SJCRH30 (cell line): ENCODE data around the gene ESPL1.

DNA sequence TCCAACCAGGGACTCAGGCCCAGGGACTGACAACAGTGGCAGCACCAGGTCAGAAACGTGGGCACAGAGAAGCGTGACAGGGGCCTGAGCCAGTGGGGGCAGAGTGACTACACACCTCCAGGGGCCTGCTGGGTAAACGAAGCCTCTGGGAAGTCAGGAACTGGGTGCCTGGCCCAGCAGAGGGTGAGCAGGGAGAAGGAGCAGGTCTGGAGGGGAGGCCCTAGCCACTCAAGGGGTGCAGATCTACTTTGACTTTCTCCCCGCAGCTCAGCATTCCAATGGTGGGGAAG lies 13.6 kb downstream of the SPRYD3 start:
- RAMPAGE, long total RNA, result no peak

DNA sequence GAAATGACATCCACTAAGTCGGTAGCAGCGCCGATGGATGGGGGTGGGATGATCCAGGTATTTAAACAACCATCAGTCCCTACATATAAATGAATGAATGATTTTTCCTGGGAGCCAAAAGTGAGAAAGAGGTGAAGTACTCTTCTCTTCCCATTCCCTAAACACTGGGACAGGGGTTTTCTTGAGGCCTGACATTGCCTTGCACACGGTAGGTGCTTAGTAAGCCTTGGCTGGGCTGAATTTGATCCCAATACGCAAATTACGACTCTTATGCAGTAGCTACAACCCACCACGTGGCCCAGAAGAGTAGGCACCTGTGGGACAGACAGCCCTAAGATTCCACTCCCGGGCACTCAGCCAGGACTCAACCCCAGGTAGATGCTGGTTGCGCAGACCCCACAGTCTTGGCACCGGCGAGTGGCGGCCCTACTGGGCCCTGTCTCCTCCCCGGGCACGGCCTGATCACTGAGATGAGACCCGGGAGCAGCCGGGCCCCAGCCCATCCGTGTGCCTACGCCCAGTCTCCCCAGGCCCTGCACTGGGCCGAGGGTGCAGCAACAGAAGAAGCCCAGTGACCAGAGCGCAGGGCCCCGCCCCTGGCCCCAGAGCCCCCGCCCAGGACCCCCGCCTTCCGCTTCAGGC lies 449 bp downstream of the SPRYD3 start:
- RAMPAGE, long total RNA, result no peak

DNA sequence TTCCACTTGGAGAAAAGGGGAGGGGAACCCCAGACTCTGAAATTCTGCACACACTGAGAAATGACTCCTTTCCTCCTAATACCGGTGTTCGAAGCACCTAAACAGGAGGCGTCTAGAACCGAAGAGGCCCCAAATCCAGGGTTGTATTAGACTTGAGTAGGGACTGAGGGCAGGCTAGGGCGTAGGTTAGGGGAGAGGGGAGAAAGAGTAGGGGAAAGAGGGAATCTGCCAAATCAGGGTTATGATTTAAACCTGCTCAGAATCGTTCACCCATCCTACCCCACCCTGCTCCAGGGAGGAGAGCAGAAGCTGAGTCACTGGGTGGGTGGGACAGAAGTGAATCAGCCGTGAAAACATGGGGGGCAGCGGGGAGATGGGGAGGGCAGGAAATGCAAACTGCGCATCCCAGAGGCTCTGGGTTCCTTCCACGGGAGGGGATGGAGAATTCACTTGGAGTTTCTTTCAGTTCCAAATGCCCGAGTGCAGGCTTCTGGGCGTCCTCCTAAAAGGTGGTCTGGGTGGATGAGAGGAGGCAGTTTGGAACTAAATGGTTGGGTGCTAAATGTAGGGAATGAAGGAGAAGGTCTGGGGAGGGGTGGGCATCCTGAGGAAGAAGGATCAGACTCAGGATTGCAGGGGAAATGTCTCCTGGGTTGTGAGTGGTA lies 1.1 kb downstream of the IGFBP6 start:
- RAMPAGE, long total RNA, result no peak

DNA sequence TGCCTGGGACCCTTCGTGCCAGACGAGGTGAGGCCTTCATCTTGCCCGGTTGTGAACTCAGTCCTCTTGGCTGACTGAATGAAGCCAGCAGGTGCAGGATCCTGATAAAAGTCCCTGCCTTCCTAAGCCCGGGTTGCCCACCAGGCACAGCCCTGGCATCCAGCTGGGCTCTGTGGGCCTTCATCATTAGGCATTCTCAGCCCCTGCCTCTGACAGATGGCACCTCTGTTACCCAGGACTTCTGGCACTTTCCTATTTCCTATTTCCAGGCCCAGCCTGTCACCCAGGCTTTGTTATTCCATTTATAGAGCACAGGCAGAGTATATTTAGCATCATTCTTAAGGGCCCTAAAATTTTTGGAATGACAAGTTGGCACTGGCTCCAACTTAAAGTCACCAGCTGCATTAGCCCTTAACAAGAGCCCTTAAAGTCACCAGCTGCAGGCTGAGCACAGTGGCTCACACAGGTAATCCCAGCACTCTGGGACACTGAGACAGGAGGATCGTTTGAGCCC lies 12.9 kb downstream of the SOAT2 start:
- RAMPAGE, long total RNA, result no peak

- RAMPAGE, long total RNA, result no peak
Observed at GRCh38 chr12:53159163-53159803, 21.2 kb upstream of the ZNF740 start.

DNA sequence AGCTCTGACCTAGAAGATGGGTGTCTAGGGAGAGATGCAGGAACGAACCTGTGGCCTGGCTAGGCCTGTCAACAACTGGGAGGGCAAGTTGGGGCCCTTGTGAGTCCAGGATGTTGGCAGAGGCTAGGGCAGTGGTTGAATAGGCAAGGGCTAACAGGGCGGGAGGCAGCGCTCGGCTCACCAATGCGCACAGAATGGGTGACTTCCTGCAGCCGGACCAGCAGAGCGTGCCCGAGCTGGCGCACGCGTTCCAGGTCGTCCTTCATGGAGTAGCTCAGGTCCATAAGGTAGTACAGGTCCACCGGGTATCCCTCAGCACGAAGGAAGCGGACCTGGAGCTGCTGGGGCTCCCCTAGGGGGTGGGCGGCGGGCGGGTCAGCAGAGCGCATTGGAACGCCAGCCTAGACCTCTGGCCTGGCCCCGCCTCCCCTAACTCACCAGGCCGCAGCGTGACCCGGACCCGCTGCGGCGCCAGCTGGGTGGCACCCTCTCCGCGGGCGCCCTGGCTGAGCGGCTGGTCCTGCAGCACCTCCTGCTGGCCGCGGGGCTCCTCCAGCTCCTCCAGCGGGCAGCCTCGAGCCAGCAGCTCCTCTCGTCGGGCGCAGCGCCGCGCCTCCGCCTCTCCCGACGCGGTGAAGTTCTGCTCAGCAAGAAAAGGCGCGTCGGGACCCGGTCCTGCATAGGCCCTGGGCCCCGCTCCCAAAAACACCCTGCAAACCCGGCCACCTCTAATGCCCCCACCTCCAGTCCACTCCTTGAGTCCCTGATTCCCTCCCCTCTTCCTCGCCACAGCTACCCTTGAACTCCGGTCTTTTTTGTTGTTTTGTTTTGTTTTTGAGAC lies 9.5 kb downstream of the ITGB7 start:
- RAMPAGE, long total RNA, result no peak

DNA sequence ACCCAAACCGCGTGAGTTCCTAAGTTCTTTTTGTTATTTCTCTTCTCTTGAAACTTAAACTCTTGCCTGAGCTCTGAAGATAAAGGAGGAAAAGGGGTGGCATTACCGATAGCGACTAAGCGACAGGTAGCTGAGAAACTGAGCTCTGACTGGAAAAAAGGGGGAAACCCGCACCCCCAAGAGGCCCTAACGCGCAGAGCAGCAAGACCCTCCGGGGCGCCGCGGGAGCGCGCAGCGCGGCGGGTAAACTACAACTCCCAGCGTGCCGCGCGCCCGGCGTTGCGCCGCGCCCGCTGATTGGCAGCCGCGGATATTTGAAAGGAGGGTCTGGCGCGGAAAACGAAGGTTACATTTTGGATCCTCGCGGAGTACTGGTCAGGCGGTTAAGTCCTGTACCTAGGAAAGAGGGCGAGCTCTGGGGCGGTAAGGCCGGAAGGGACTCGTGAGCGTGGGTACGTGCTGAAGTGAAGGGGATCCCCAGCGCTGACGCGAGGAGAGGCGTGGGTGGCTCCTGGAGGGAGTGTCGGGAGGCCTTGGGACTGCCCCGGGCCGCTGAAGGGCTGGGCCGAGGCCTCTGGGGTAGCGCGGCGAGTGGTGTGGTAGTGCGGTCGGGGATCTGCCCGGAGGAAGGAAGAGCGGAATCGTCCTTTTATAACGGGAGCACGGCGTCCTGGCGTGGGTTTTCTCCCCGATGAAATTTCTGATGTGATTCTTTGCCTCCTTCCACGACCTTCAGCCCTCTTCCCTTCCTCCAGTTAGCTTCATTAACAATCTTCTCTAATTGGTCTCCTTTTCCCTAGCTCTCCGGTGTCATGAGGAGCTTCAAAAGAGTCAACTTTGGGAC lies at the start of gene ESPL1:
TSS of gene ESPL1 (plus strand) at position 345 of the 844 bp plus-strand sequence.
- RAMPAGE, long total RNA, result no peak

DNA sequence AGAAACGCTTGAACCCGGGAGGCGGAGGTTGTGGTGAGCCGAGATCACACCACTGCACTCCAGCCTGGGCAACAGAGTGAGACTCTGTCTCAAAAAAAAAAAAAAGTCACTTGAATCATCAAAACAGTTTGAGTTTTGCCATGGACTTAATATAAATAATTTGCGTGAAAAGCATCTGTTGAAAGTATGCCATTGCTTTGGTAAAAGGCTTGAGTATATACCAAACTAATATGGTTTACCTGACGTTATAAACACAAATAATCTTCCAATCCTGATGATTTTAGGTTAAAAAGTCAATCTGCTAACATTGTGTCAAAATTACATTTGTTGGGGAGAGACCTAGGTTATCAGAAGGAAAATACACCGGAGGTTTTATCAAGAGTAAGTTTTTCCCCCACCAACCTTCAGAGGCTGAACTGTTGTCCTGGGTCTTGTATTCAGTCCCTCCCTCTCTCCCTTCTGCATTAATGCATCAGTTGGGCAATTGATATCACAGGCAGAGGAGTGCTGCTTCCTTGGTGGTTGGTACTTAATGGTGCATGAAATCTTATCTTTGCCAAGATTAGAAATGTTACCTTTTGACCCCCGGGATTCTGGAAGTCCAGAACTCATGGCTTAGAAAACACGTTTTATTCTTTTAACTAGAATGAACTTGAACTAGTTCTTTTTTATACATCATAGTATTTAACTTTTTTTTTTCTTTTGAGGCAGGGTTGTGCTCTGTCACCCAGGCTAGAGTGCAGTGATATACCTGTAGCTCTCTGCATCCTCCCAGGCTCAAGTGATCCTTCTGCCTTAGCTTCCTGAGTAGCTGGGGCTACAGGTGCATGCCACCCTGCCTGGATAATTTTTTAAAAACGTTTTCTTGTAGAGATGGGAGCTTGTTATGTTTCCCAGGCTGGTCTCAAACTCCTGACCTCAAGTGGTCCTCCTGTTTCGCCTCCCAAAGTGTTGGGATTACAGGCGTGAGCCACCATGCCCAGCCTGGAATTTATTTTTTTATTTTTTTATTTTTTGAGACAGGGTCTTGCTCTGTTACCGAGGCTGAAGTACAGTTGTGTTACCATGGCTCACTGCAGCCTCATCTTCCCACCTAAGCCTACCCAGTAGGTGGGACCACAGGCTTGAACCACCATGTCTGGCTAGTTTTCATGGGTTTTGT lies 4.8 kb downstream of the PCBP2 start:
- RAMPAGE, long total RNA, result no peak

DNA sequence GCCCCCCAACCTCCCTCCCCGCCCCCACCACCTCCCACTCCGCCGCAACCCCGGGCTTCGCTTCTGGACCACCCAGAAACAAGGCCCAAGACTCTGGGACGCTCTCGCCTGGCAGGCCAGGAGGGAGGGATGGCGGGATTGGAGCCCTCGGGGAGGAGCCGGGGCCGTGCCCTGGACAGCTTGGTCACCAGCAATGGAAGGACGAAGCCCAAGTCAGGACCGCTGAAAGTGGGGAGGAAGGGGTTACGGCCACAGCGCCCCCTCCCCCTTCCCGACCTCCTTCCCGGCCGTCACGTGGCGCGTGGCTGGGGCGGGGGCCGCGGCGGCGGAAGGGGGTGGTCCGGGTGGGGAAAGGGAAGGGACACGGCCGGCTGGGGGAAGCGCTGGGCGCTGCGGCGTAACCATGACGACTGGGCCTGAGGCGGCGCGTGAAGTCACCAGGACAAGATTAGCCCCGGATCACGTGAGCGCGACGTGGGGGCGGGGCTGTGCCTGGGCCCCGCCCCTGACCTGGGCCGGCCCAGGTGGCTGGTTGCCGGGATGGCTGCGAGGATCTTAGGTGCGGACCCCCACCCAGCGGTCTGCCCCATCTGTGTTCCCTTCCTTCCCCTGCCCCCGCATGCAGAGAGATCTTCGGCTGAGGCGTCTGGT lies 6.4 kb downstream of the MAP3K12 start:
- RAMPAGE, long total RNA, result no peak

- RAMPAGE, long total RNA, result no peak
Observed at GRCh38 chr12:53726354-53726703, 923 bp downstream of the CALCOCO1 start.

GRCh38 chr12:53757082-53757610 lies 29.9 kb upstream of the CALCOCO1 start:
- RAMPAGE, long total RNA, result no peak

GRCh38 chr12:53972109-53972692 lies 725 bp upstream of the HOXC11 start:
- RAMPAGE, long total RNA, result no peak

DNA sequence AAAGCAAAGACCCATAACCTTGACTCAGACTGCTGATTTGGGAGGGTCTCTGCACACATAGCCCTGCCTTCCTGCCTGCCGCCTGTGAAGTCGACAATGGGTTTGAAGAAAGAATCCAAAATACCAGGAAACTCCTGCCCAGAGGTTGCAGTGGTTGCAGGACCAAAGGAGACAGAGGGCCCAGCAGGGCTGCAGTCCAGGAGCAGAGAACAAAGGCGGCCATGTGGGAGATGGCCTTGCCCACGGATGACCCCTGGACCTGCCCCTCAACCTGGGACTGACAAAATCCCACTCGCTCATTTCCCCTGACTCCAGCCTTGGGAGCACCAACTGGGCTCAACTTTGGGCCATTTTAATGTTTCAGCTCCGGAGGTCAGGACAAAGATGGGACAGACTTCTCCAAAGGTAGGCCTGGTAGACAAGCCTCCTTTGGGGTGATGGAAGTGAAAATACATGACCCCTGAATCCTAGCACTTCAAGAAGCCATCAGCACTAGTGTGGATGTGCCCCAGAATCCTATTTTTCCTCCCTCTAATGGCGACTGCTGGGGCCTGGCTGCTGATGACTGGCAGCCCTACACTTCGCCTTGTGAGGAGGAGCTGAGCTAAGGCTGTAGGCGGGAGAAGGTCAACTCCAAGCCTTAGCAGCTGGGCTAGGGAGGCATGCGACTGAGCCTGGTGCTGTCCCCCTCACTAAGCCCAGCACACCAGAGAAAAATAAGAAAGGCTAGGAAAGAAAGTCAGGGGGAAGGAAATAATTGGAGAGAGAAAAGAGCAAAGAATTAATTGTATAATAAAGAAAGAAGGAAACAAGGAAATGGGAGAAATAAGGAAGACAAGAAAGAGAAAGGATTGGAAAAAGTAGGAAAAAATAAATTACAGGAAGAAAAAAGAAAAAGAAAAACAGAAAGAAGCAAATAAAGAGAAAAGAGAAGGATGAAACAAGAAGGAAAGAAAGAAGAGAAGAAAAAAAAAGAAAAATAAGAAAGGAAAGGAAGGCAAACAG lies 4.9 kb upstream of the HOXC10 start:
- RAMPAGE, long total RNA, result no peak

- RAMPAGE, long total RNA, result no peak
Observed at GRCh38 chr12:53996741-53997710, 2.9 kb upstream of the HOXC9 start.

- RAMPAGE, long total RNA, result no peak
Observed at GRCh38 chr12:54005169-54005897, 3.5 kb upstream of the HOXC8 start.

DNA sequence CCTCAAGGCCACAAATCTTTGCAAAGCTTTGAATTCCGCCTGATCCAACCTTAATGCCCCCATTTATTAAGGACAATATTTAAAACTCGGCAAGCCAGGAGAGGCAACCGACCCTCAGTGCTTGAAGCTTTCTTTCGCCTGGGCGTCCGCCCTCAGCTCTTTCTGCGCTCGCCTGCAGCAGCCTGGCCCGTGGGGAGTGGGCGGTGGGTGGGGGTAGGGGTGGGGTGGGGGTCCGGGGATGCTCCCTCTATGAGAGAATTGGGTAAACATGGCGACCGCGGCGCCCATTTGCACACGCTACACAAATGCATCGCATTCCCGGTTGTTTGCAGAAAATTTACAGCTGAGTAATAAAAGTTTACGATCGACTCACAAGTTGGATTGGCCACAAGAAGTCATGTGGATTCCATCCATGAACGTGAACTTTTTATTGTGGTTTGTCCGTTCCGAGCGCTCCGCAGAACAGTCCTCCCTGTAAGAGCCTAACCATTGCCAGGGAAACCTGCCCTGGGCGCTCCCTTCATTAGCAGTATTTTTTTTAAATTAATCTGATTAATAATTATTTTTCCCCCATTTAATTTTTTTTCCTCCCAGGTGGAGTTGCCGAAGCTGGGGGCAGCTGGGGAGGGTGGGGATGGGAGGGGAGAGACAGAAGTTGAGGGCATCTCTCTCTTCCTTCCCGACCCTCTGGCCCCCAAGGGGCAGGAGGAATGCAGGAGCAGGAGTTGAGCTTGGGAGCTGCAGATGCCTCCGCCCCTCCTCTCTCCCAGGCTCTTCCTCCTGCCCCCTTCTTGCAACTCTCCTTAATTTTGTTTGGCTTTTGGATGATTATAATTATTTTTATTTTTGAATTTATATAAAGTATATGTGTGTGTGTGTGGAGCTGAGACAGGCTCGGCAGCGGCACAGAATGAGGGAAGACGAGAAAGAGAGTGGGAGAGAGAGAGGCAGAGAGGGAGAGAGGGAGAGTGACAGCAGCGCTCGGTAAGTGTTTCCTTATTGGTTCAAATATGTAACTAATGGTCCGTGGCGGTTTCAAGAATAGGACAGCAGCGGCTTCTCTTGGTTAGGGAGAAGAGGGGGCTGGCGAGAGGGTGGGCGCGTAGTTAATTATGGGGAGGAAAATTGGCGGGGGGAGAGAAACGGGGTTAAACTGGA lies 8.0 kb downstream of the HOXC8 start:
- RAMPAGE, long total RNA, result no peak

- RAMPAGE, long total RNA, result no peak
Observed at GRCh38 chr12:54018575-54019516, 9.4 kb upstream of the HOXC6 start.

DNA sequence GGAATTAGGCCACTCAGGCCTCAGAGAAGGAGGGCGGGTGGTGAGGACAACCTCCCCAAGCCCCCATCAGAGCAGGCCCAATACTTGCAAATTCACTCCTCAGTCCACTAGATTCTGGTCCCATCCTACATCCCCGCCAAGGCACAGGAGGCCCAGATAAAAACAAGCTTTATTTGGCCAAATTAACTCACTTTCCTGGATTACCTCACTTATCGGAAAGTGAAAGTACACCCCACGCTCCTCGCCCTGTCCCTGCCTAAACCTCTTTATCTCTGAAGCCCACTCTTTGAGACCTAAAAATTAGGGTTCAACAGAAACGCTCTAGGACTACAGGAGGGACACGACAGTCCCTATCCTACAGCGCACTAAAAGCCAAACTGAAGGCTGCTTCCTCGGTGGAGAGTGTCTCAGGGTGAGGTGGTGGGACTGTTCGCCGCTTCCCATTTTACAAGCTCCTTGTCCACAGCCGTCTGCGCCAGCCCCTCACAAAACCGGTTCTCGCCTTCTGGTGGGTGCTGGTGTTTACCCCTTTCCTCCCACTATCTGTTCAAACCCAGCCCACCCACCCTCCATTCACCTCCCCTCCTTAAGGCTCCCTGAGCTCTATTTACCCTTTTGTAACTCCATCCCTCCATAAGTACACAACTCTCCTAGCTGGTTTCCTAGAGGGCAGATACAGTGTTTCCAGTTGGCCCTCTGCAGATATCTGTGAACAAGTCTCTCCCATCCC lies 24.3 kb downstream of the HOXC4 start:
- RAMPAGE, long total RNA, result no peak

DNA sequence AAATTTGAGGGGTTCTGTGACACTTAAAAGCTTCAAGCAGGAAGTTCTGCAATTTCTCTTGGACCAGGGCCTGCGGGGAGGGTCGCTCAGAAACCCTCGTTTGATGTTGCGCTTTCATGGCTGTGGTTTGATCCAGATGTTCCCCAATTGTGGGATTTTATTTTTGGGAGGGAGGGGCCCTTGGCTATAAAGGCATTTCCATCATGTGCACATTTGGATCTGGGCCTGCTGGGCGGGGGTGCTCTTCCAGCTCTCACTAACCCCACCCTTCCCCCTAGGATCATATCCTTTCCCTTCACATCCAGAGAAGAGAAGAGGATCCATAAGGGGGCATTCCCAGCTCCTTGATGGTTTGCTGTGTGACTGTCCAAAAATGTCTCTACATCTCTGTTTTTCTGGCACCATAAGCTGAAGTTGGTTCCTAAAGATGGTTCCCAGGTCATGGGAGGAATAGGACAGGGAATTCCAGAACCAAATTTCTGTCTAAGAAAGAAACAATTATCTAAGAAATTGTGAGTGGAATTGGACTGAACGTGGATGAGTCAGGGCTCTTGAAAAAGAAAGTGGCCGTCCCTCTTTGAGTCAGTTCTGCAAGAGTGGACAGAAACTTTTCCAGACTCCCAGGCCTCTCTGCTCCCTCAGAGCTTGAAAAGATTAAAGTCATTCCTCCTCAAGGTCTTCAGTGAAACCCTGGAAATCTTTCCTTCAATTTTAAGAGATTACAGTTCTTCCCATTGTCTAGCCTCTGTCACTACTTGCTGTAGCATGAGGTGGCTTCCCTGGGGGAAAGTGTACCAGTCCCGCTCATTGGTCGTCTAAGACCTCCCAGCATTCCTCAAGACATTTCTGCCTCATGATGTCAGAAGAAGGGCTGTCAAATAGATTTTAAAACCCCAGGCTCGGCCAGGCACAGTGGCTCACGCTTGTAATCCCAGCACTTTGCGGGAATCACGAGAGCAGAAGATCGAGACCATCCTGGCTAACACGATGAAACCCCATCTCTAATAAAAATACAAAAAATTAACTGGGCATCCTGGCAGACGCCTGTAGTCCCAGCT lies 47.0 kb downstream of the SMUG1 start:
- RAMPAGE, long total RNA, result no peak

DNA sequence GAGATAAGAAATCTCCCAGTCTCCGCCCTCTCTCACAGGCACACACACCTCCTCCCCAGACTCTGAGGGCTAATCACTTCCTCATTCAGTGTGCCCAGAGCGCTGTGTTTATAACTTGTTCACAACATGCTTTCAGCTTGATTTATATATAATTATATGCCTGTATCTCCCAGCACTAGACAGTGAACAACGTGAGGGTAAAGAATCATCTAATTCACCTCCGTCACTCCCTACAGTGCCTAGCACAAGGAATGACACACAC lies 13.3 kb downstream of the SMUG1 start:
- RAMPAGE, long total RNA, result no peak